ENCODE measurements around a stretch of chr12.

GRCh38 chr12:116658224-116659122 is 79.4 kb downstream of the SPRING1 start:
- PRO-cap: unidirectional peak, minus-strand start at chr12:116658884
- RAMPAGE, long total RNA: no peak

DNA sequence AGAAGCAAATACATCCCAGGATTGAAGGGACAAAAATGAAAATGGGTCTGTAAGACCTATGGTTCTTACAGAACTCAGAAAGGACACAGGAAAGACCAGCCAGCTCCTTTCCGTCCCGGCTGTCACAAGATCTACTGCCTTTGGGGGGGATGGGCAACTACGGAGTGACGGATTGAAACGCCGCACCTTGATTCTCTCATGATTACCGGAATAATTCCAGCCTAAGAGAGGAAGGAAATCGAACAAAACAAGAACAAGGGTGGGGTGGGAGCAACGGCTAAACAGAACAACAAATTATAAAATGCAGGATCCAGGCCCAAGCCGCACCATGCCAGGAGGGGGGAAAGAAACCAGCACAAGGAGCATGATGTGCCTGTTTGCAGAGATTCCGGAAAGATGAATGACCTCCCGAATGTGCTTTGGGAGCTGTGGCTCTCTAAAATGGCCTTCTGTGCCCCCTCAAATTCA is 72.2 kb downstream of the SPRING1 start:
- PRO-cap: no peak
- RAMPAGE, long total RNA: no peak

GRCh38 chr12:116759679-116760336 is 21.7 kb downstream of the RNFT2 start:
- PRO-cap: no peak
- RAMPAGE, long total RNA: no peak

GRCh38 chr12:116818002-116818834 is 63.0 kb downstream of the HRK start:
- PRO-cap: bidirectional peak, plus-strand start at chr12:116818976, minus-strand start at chr12:116818656
- RAMPAGE, long total RNA: no peak

GRCh38 chr12:116821089-116821872 is 60.0 kb downstream of the HRK start:
- PRO-cap: no peak
- RAMPAGE, long total RNA: no peak

DNA sequence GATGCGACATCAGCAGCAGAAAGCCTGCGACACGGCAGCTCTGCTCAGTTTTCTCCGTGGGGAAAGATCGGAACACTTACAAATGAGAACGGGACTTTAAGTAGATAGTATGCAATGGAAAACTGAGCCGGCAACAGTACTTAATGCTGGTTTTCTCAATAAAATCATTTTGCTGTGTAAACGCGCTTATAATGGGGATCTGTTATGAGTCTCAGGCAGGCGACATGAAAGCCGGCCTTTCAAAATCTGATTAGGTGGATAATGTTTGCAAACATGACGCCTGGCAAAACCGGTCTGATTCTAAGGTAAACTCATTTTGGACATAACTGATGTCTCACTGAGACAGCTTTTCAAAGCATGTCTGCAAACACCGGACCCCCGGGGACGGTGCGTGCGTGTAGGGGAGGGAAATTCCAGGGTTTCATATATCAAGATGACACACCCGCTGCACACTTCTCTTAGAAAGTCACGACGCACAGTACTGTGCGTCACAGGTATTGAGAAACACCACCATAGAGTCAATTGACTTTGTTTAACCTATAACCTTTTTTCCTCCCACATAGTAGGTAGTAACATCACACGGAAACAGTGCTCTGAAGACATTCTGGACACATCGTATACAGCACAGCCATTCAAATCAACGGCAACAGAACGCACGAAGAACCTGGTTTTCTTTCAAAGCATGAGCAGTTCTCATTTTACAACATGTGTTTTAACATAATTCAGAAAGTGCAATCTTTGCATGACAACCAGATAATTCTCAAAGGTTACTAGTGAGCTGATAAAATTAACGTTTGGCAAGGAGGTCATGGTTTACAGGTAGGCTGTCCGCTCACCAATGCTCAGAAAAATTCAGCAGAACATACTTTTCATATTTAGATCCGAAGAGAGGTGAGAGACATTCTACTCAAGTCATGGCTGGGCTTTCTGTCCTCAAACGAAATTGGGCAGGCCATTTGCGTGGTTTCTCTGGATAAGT is 43.9 kb upstream of the TESC start:
- PRO-cap: no peak
- RAMPAGE, long total RNA: no peak

DNA sequence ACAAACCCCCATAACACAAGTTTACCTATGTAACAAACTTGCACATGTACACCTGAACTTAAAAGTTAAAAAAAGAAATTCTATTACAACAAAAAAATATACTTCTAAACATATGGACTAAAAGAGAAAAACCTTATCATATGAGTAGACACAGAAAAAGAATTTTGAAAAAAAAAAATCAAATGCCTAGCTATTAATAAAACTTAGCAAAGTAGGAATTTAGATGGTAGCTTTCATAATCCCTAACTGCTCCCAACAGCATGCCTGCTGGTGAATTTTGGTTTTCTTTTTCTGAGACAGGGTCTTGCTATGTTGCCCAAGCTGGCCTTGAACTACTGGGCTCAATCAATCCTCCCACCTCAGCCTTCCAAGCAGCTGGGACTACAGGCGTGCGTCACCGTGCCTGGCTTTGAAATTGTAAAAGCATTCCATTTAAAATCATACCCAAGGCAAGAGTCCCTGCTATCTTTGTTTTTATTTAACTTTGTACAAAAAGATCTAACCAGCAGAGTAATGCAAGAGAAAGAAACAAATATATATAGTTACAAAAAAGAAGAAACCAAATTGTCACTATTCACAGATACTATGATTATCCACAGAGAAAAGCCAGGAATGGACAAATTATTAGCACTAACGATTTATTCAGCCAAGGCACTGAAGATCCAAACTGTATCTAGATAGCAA is 20.7 kb downstream of the FBXO21 start:
- PRO-cap: no peak
- RAMPAGE, long total RNA: no peak

DNA sequence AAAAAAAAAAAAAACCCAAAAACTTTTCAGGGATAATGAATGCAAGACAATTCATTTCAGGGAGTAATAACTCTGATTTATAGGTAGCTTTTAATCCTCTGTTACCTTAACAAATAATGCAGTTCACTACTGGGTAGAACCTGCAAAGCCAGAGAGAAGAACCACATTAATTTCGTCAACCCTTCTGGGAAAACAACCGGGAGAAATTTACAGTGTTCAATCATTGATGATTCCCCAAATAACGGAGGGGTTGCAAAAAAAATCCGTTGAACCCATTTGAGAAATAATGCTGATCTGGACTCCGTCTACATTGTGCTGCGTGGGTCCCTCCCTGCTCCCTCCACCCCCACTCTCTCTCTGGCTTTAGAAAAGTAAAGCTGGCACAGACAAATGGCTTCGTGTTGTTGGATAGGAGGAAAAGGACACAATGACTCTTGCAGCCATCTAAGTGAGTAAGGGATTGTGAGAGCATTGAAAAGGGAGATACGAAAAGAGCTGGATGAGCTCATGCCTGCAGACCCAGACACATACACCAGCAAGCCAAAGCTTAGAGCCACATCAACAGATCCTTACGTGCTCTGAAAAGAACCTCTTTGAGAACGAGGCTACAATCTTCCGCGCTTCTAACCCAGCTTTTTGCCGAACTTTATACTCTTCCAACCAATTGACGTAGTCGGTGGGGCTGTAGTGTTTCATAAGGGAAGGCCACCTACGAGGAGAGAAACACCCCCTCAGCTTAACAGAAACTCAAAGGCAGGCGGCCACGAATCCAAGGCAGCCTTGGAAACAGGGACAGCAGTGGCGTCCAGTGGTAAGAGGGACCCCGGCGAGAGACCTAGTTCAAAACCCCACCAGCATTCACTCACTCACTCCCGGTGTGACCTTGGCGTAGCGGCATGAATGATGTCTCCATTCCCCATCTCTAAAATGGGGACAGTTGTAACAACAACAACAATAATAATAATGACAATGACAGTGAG is 1.3 kb downstream of the FBXO21 start:
- PRO-cap: bidirectional peak, plus-strand start at position 471 of the sequence, minus-strand start at position 429 of the sequence
- RAMPAGE, long total RNA: no peak

GRCh38 chr12:118033453-118034108 is 17.1 kb downstream of the RFC5 start:
- PRO-cap: no peak
- RAMPAGE, long total RNA: no peak

DNA sequence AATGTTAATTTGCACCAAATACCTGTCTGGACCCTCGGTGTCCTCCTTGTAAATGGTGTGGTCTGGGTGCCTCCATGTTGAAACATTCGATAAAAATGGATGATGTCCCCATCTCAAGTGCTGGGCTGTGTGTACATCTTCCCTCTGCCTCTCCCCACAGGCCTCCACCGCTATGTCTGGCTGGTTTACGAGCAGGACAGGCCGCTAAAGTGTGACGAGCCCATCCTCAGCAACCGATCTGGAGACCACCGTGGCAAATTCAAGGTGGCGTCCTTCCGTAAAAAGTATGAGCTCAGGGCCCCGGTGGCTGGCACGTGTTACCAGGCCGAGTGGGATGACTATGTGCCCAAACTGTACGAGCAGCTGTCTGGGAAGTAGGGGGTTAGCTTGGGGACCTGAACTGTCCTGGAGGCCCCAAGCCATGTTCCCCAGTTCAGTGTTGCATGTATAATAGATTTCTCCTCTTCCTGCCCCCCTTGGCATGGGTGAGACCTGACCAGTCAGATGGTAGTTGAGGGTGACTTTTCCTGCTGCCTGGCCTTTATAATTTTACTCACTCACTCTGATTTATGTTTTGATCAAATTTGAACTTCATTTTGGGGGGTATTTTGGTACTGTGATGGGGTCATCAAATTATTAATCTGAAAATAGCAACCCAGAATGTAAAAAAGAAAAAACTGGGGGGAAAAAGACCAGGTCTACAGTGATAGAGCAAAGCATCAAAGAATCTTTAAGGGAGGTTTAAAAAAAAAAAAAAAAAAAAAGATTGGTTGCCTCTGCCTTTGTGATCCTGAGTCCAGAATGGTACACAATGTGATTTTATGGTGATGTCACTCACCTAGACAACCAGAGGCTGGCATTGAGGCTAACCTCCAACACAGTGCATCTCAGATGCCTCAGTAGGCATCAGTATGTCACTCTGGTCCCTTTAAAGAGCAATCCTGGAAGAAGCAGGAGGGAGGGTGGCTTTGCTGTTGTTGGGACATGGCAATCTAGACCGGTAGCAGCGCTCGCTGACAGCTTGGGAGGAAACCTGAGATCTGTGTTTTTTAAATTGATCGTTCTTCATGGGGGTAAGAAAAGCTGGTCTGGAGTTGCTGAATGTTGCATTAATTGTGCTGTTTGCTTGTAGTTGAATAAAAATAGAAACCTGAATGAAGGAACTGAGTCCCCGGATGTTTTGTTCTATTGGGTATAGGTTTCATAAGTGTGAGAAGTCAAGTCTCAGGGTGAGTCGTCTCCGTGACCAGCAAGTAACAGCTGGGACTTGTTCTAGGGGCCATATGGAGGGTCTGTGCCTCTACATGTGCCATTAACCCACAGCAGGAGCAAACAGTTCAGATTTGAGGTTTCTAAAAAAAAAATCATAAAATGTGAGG is 9.0 kb downstream of the PEBP1 start:
- PRO-cap: no peak
- RAMPAGE, long total RNA: no peak

DNA sequence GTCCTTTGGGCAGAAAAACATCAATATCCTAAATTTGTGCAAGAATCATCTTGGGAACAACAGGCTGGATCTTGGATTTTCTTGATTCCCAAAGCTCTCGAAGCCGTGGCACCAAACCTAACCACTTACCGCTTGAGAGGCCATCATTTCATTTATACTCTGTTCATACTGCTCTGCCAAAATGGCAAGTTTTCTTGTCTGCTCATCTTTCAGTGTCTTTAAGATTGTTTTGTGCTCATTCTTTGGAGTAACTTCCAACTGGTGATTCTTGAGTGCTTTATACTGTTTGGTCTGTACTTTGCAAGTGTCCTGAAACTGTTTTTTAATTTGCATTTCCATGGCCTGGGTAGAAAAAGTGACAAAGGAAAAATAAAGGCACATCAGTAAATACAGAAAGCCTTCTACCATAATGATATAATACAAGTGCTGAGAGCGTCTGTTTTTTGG is 24.1 kb downstream of the PEBP1 start:
- PRO-cap: no peak
- RAMPAGE, long total RNA: no peak

- PRO-cap: no peak
- RAMPAGE, long total RNA: no peak
Observed at GRCh38 chr12:118188861-118189340, 53.0 kb downstream of the PEBP1 start.

GRCh38 chr12:119168947-119169505 is 9.7 kb upstream of the HSPB8 start:
- PRO-cap: no peak
- RAMPAGE, long total RNA: no peak

DNA sequence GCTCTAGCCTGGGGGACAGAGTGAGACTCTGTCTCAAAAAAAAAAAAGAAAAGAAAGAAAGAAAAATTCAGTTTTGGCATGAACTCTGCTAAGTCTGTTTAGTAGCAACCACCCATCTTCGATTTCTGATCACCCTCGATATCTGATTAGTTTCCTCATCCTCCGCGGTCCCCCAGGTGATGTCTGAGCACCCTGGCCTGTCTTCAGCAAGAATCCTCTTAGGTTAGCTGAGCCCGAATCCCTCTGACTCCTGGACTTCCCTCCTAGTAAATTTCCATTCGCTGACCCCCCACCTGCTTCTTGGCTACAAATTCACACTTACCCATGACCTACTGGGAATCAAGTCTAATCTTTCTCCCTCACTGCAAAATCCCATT is 802 bp upstream of the HSPB8 start:
- PRO-cap: no peak
- RAMPAGE, long total RNA: no peak

- PRO-cap: no peak
- RAMPAGE, long total RNA: no peak
Observed at GRCh38 chr12:119397204-119397421, 62.6 kb downstream of the CCDC60 start.

- PRO-cap: no peak
- RAMPAGE, long total RNA: no peak
Observed at GRCh38 chr12:119683230-119684139, 15.6 kb downstream of the PRKAB1 start.

DNA sequence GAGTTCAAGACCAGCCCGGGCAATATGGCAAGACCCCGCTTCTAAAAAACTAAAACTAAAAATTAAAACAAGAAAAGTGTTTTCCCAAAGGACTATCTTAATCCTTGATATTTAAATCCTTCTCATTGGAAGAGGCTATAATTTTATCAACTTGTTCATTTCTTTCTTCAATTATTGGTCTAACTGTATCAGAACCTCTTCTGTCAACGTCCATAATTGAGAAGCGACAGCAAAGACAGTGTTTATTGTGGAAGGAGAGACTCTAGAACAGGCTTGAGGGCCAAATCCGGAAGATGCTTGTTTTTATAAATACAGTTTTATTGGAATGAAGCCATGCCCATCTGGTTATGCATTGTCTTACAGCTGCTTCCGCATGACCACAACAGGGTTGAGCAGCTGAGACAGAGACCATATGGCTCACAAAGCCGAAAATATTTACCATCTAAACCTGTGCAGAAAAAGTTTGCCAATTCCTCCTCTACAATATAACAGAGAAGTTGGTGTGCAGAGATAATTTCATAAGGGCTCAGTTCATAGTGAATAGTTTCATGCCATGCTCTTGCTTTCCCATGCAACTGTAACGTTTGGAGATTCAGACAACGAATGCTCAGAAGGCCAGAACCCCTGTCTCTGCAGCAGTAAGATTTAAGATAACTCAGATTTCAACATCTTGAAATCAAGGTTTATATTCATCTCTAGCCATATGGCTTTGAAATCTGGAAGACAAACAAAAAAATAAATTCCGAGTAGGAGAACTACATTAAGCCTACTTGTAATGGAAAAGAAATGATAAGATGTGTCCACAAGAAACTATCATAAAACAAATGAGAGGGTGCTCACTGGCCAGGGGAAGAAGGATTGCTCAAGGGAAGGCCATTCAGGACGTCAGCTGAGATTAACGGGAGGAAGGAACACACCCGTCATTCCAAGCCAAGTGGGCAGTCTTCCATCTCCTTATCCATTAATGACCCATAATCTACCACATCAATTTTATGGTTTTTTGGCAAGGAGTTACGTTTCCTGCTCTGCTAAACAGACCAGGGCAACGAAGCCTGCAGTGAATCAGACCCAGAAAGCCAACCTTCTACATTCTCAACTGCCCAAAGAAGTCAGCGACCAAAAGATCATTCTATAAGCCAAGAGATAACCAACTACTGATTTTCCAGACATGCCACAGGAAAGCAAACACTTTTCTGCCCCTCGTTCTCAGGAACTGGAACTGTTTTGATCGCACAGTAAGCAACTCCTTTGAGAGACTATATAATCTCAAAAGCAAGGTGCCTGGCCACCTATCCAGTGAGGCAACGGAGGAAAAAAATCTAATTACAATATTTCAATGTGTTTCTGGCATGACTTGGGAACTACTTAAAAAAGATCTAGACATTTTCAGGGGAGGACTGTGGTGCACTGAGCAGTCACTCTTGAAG is 24.8 kb downstream of the PRKAB1 start:
- PRO-cap: no peak
- RAMPAGE, long total RNA: no peak

GRCh38 chr12:119868816-119869434 is 8.2 kb downstream of the CIT start:
- PRO-cap: no peak
- RAMPAGE, long total RNA: no peak

DNA sequence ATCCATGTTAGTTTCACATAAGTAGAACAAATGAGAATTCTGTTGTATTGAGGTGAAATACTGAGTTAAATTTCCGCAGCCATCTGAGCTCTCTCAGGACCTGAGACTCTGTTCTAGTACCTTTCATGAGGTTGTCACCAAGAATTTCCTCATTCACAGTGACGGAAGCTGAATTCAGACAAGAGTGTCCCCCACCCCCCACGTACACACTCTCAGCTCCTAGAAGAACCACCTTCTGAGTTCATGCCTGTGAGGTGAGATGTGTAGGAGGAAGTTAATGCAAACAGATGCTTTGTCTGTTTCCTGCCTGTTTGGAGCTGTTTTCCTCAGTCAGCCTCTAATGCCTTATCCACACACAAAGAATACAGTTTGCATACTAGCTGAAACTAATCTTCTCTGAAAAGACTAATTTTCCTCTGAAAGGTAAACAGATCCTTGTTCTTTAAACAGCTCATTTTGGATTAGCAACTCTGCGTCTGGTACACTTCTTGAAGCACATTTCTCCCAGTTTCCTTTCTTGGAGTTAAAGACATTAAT is 18.3 kb downstream of the BICDL1 start:
- PRO-cap: no peak
- RAMPAGE, long total RNA: no peak

DNA sequence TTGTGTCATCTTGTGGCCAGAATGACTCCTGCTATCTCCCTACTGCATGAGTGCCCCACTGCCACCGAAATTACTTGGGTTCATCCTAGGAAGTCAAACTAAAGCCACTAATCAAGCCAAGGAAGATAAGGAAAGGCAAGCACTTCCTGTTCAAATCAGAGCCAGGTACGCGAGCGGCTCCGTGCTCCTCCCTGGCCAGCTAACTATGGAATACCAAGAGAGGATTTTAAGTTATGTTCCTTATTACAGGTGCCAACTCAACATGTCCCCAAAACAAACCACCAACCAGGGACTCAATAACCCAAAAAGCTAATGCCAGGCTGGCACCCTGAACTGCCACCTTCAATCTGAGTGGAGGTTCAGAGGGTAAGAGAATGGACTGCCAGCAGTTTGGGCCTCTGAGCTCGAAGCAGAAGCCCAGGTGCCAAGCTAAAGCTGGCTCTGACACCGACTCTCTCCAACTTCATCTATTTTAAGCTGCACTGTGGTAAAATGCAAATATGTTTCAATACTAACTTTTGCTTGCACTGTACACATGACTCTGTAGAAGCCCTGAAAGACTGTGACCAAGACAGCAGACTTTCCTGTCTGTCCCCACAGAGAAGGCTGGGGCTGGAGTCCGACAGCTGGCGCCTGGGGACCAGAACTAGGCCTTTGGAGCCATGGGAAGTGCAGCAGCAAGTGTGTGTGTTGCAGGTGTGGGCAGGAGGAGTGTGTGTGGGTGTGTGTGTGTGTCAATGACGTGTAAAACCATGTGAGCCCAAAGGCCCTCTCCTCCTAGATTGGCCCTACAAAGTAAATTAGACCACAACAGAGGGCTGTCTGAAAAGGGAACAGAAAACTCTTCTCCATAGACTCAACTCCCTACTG is 16.2 kb upstream of the RAB35 start:
- PRO-cap: no peak
- RAMPAGE, long total RNA: no peak